HEK293 (cell line): Measurements from ENCODE around the gene FRMD3.

DNA sequence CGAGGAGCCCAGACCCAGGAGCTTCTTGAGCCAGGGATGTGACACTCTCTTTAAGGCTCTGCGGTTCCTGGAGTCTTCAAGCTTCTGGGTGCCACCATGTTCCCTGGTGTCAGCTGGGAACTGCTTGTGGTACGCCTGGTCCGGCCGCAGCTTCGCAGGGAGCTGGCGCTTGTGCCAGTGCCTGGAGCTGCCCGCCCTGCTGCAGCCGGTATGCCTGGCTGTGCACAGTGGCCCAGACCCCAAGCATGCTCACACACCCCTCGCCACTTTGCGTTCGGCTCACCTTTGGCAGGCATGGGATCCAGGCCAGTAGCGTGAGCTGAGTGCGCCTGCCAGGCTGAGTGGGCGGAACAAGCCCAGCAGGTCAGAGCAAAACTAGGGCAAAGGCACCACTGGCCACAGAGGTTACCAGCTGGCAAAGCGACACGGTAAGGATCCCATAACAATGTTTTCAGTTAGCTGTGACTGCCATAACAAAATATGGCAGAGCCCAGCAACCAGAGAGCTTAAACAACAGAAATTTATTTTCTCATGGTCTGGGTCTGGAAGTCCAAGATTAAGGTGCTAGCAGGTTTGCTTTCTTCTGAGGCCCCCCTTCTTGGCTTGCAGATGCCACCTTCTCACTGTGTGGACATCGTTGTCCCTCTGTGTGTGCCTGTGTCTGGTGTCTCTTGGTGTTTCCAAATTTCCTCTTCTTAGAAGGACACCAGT lies 61.5 kb downstream of the PSAT1 start:
- PRO-cap: no peak
- RRBS, 2 experiments: 88% methylated on average over 4 of the region's 18 CpGs; no CpG with 5 or more reads in 1 of the 2 experiments

DNA sequence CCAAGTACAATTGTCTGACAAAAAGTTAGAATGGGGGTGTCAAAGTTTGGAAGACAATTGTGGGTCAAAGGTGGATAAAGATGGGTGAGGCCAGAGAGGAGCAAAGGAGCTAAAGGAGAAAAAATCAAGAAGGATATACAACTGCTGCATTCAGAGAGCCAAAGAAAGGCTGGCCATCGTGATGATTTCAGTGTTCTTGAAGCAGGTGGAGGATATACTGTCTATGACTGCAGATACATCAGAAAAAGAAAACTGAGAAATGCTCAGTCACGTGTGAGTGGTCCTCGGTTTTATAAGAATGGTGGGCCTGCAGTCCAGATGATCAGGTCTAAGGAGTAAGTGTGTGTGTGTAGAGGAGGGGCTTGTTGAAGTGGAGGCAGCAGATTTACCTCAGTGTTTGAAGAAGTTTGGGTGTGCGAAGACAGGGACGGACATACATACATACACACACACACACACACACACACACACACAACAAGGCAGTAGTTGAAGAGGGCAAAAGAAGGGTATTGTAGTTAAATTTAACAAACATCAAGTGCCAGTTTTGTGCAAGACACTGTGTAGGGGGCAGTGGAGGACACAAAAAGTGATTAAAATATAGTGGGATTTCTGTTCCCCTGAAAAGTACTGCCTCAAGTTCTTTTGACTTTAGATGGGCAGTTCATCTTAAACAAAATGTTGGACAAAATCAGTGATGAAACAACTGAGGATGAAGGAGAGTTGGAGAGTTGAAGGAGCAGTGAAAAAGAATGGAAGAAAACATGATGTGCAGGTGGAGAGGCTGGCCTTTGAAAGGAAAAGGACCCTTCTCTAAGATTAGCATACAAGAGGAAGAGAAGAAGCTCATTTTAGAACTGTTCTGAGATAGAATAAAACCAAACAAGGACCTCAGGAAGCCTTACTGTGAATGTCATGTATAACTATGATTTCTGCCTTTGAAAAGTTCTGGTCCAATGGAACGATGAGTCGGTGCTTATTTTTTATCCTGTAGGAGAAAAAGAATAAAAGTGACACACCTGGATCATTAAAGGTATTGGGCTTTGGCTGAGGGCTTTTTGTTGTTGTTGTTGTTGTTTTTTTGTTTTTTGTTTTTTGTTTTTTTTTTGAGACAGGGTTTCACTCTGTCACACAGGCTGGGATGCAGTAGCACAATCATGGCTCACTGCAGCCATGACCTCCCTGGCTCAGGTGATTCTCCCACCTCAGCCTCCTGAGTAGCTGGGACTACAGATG lies 77.5 kb downstream of the TLE4 start:
- PRO-cap: no peak
- RRBS, 2 experiments: no CpG with 5 or more reads among the region's 7 CpGs

GRCh38 chr9:79666866-79667440 lies 95.2 kb downstream of the TLE4 start:
- PRO-cap: no peak
- RRBS, 2 experiments: no CpG with 5 or more reads among the region's 7 CpGs

GRCh38 chr9:79671544-79671903 lies 99.8 kb downstream of the TLE4 start:
- PRO-cap: no peak
- RRBS, 2 experiments: no CpG with 5 or more reads among the region's 2 CpGs

DNA sequence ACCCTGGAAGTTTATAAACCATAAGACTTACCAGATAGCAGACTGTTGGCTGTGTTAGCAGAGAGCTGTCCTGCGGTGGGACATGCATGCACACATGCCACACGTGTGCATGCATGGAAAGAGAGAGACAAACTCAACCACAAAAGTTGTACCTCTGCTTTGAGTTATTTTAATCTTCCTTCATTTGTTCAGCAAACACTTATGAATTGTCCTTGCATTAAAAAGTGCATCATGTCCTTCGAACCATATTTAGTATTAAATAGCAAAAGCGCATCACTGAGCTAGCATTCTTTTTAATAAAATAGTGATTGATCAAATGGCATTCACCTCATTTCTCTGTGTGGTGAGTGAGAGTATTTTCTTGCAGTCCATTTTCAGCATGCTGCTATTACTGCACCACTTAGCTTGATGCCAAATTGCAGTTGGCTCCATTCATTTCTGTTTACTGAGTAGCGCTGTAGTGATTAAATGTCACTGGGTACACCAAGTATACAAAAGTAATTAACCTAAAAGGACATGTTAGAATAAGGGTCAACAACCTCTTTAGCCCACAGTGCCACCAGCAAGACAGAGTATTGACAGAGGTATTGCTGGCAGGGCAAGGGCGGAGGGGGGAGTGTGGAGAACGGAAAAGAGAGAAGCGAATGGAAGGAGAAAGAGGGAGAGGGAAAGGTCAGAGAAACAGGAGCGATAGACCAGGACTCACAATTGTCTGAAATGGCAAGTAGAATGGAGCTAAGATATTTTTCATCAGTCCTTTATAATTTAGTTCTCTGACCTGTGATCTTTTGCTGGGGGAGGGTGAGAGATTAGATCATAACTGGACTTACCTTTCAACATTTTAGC lies 122.0 kb downstream of the TLE4 start:
- PRO-cap: no peak
- RRBS, 2 experiments: no CpG with 5 or more reads among the region's 9 CpGs

DNA sequence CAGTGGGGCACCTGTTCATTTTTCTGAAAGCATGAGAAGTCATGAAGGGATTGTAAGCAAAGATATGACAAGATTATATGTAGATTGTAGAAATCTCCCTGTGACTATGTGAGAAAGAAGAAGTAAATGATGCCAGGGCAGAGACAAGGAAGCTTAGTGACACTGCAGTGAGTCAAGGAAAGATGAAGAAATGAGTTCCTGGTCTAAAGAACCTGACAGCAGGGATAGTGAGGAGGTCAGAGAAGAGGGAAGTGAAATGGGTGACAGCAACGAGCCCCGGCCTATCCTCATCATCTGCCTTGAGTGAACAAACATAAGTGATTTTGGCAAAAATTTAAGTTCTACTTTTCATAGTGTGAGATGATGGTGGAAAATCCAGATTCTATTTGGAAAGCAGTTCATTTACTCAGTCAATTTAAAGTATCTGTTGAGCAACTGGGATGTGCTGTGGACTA lies 297.0 kb downstream of the TLE4 start:
- PRO-cap: no peak
- RRBS, 2 experiments: no CpG with 5 or more reads among the region's 2 CpGs

GRCh38 chr9:79975617-79976360 lies 404.0 kb downstream of the TLE4 start:
- PRO-cap: no peak
- RRBS, 2 experiments: no CpG with 5 or more reads among the region's 12 CpGs

- PRO-cap: no peak
- RRBS, 2 experiments: no CpG with 5 or more reads among the region's 1 CpG
Observed at GRCh38 chr9:81274541-81274981, 414.8 kb downstream of the TLE1 start.

DNA sequence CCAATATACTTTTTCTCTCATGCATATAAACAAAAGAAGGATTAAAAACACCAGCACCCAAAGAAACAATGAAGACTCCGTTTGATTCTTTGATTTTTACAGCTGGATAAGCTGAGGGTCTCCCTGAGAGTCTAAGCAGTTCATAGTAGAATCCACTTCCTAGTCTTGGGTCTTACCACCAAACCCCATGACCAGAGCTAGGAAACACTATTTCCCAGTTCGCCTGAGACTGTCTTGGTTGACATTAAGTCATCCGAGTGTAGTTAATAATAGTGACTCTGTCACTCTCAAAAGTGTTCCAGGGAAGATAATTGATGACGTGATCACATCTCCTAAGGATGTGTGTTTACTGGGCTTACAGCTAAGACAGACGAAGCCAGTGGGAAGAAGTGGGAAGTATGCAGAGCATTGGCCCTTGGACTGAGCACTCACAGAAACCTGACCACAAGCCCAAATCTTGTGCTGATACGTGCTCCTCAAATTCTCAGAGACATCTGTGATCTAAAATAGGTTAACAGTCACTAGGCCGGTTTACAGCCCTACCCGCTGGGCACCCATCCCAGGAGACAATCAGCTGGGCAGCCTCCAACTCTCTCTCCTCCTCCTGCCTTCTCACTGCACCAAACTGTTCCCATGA lies 316.7 kb downstream of the TLE1 start:
- PRO-cap: no peak
- RRBS, 2 experiments: no CpG with 5 or more reads among the region's 8 CpGs

DNA sequence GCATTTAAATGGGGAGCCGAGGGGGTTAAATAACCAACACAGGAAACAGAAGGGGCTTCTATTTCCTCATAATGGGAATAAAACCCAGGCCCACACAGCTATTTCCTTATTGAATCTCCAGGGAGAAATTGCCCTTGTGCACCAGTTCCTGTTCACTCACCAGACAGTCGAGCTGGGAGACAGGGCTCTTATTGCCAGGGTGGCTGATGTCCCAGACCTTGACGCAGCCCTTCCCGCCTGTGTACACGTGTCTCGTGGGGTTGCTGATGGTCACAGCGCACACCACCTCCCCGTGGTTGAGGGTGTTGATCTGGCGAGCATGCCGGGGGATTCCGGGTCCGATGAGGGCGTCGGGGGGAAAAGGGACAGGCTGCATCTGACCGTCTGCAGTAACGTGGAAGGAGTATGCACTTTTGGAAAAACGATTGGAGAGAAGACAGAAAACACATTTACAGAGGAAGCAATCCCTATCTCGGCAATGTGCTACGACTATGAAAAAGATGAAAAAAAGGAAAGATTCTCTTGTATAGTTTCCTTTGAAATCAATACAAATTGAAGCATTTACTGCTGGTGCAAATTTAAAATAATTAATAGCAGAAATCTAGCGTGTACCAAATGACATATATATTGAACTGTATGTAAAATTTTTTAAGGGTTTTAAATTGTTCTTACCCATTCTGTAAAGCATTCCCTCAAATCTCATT lies 96.3 kb downstream of the TLE1 start:
- PRO-cap: no peak
- RRBS, 2 experiments: no CpG with 5 or more reads among the region's 20 CpGs

- PRO-cap: bidirectional peak, plus-strand start at chr9:81687243, minus-strand start at chr9:81687000
- RRBS, 2 experiments: no CpG with 5 or more reads among the region's 4 CpGs
Observed at GRCh38 chr9:81686670-81687040, 2.7 kb downstream of the TLE1 start.

- PRO-cap: no peak
- RRBS, 2 experiments: no CpG with 5 or more reads among the region's 4 CpGs
Observed at GRCh38 chr9:81729124-81729705, 39.9 kb upstream of the TLE1 start.

GRCh38 chr9:82316780-82317094 lies 328.2 kb downstream of the SPATA31D1 start:
- PRO-cap: unidirectional peak, minus-strand start at chr9:82316896

DNA sequence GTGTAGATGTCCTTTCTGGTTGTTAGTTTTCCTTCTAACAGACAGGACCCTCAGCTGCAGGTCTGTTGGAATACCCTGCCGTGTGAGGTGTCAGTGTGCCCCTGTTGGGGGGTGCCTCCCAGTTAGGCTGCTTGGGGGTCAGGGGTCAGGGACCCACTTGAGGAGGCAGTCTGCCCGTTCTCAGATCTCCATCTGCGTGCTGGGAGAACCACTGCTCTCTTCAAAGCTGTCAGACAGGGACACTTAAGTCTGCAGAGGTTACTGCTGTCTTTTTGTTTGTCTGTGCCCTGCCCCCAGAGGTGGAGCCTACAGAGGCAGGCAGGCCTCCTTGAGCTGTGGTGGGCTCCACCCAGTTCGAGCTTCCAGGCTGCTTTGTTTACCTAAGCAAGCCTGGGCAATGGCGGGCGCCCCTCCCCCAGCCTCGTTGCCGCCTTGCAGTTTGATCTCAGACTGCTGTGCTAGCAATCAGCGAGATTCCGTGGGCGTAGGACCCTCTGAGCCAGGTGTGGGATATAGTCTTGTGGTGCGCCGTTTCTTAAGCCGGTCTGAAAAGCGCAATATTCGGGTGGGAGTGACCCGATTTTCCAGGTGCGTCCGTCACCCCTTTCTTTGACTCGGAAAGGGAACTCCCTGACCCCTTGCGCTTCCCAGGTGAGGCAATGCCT lies 8.1 kb downstream of the RASEF start:
- PRO-cap: no peak
- RRBS, 2 experiments: no CpG with 5 or more reads among the region's 21 CpGs

GRCh38 chr9:83061679-83061935 lies 1.3 kb downstream of the RASEF start:
- PRO-cap: no peak
- RRBS, 2 experiments: no CpG with 5 or more reads among the region's 5 CpGs

DNA sequence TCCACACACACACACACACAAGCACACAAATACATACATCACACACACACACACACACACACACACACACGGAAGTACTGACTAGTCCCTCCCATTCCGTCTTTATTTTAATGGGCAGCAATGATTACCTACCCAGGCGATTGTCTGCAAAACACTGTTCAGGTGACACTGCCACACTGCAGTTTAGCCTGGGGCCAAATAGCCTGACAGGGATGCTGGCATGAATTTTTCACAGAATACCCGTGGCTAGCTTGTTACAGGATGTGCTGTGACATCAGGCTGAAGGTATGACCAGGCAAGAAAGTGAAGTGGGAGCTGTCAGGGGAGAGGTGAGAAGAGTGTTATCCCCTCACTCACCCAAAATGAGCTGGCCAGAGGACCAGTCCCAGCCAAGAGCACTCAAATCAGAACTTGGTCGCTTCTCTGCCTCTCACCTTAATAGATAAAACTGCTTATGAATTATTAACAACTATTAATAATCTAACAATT lies 86.8 kb downstream of the FRMD3 start:
- PRO-cap: no peak
- RRBS, 2 experiments: no CpG with 5 or more reads among the region's 5 CpGs

GRCh38 chr9:83510875-83511452 lies 27.2 kb downstream of the FRMD3 start:
- PRO-cap: no peak
- RRBS, 2 experiments: no CpG with 5 or more reads among the region's 4 CpGs

DNA sequence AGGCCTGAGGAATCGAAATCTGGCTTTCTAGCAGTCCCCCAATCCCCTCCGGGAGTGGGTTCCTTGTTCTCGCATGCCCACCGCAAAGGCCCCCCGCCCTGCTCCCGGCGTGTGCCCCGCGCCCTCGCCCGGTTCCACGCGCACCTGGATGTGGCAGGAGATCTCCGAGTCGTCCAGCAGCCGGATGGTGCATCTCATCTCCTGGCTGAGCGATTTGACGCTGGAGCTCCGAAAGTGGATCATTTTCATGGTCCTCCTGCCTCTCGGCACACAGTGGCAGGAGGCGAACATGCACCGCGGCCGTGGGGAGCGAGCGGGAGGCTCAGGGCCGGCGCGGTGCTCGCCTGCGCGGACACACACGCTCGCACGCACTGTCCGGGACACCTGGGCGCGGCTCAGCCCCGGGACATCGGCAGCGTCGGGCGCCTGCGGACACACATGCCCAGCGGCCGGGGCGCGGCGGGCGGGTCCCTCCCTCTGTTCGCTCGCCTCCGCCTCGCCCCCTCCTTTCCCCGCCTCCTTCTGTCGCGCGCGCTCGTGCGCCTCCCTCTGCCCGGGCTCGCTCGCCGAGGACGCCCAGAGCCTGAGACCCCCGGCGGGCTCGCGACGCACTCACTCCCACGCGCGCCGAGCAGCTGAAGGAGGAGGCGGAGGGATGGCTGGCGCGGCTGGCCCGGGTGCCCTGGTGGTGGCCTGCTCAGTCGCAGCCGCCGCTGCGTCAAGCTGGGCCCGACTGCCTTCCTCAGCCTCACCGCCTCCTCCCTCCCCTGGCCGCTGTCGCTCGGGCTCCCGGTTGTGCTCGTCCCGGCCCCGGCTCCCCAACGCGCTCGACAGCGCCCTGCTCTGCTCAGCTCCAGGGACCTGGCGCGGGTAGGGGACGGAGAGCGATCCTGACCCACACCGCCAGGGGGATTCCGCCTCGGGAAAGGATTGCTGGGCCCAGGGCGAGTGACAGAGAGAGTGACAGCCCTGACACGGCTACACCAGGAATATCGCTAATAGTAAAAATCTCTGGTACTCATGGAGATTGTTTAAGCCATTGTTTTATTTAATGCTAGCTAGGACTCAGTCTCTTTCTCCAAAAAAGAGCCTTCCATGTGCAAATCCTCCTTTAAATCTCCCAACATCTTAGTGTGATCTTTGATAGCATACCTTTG lies at the start of gene FRMD3:
TSS of gene FRMD3 (minus strand) at position 461 of the 1,157 bp plus-strand sequence.
- PRO-cap: bidirectional peak, plus-strand start at position 548 of the sequence, minus-strand start at position 440 of the sequence; bidirectional peak, plus-strand start at position 925 of the sequence, minus-strand start at position 769 of the sequence
- RRBS, 2 experiments: 3 to 10% methylated on average over 46 to 52 of the region's 106 CpGs

DNA sequence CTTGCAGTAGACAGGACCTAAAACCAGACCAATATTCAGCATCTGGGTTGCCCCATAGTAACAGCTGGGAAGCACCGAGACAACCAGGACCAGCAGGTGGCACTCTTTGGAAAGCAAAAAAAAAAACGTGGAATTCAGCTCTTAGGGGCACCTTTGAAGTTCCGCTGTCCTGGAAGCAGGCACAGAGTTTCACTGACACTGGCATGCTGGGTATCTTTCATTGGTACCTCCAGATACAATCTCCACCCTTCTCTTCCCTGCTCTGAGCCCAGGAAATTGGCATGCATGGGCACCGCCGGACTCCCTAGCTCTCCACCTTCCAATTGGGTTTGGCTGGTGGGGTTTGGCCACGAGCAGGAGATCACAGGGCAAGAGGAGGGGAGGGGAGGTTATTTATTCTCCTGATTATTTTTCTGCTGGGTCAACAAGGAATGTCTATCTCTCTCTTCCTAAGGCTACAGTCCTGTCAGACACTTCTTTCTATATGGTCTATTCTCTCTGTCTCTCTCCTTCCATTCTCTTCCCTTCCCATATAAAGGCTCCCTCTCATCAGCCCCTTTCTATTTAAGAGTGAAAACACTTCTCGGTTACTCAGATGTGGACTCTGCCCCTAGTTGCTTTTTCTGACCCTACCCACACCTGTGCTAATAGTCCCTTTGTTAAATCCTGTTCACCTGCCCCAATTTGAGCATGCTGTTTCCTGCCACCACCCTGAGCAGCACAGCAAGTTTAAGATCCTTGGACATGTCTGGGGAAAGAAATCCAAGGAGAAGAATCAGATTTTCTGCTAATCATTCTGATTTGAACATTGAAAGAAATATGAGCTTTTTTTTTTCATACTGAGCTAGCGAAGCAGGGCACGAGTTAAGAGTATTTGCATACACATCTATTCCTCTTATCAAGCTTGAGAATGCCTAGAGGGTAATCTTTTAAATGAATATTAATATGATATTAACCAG lies 1.8 kb upstream of the IDNK start:
- PRO-cap: no peak
- RRBS, 2 experiments: no CpG with 5 or more reads among the region's 9 CpGs

DNA sequence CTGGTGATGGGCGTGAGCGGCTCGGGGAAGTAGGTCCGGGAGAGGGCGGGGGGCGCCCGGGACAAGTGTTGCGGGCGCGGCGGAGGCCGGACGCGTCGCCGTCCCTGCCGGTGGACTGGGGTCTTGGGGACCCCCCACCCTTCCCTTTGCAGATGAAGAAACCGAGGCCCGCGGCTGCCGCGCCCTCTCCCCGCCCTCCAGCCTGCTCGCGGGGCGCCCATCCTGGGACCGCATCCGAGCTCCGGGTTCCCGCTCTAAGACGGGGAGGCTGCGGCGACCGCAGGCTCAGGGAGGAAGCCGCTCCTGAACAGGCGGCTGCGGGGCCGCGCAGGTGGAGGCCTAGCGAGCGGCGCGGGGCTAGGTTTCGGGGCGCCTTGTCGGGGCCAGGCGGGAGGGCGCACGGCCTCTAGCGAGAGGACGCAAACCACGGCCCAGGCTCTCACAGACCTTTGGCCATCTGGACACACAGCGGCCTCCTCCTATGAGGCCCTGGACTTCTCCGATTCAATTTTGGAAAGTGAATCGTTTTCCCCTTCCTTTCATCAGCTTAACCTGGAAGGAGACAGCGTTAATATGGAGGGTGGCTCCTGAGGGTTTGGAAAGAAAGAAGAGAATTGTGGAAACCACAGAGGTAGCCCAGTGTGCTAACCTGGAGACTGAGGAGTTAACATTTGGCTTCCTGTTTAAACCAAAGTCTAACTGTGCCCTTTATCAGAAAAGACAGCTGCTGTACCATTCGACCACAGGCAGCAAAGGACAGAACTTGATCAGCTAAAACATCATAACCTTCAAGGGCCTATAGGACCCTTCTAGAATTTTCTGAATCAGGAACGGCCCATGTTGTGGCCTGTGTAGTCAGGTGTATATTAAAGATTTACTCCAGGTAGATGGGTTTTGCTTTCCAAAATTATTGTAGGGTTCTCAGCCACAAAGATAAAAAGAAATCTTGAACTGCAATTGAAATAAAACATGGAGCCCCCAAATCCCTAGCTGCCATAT lies 549 bp downstream of the IDNK start:
- PRO-cap: bidirectional peak, plus-strand start at position 257 of the sequence, minus-strand start at position 204 of the sequence
- RRBS, 2 experiments: under 1 to 2% methylated on average over 4 of the region's 58 CpGs